Bronchial lymph node (tissue), 1 donor: Measurements from ENCODE around the gene MPO.

GRCh38 chr17:57413489-57414317, 157.4 kb downstream of the MSI2 start:
- PRO-cap: no peak

DNA sequence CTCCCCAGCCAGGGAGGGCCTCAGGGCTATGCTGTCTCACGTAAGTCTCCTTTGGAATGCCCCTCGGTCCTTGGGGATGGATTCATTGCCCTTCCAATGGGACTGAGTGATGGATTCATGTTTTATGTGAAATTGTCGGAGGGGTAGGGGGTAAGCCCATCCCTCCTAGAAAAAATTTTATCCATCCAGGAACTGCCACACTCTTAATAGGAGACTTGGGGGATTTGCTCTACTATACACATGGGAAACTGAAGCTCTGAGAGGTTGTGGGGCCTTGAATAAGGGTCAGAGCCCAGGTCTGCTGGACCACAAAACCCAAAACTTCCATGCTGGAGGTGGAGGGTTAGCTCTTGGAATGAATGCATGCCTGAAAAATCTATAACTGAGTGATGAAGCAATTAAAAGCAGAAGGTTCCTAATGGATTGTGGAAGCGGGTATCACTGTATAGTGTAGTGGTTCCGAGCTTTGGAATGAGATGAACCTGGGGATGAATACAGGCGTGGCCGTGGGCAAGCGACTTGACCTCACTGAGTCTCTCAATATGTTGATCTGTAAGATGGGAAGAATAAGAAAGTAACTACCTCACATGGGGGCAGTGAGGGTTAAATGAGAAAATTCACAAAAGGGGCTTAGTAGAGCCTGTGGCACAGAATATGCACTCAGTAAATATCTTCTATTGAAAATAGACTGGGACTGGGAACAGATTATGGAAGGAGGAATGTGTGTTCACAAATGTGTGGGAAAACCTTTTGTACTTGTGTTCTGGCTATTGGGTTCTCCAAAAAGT, 179.6 kb downstream of the MSI2 start:
- PRO-cap: no peak

GRCh38 chr17:57480437-57480854, 224.1 kb downstream of the MSI2 start:
- PRO-cap: no peak

- PRO-cap: no peak
Measured at GRCh38 chr17:57508580-57509218, 236.4 kb downstream of the CCDC182 start.

DNA sequence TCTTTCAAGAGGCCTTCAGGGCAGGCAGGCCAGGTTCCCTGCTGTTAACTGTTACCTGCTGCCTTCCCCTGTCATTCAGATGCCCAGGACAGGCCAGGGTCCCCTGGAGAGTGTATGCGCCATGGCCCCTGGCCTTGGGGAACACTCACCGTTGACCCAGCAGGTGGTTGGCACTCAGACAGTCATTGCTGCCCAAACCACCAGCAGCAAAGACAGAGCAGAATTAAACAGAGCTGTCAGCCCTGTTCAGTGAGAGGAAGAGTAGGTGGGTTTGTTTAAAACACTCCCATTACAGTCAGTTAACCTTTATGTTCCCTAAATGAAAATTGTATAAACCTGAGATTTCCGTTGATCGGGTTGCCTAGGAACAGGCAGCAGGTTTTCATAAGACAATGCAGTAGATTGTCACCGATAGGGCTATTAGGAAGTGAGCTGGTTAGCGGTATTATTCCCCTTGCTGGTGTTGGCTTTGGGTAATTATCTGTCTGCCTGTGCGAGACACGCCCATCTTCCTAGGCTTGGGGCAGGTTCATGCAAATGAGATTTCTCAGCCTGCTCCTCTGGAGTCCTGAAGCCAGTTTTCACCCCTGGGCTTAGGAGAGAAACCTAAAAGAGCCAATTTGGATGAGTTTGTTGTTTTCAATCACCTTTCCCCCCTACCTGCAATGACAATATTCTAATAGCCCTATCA, 132.5 kb downstream of the CCDC182 start:
- PRO-cap: no peak

- PRO-cap: no peak
Measured at GRCh38 chr17:57810332-57811542, 39.1 kb downstream of the MRPS23 start.

DNA sequence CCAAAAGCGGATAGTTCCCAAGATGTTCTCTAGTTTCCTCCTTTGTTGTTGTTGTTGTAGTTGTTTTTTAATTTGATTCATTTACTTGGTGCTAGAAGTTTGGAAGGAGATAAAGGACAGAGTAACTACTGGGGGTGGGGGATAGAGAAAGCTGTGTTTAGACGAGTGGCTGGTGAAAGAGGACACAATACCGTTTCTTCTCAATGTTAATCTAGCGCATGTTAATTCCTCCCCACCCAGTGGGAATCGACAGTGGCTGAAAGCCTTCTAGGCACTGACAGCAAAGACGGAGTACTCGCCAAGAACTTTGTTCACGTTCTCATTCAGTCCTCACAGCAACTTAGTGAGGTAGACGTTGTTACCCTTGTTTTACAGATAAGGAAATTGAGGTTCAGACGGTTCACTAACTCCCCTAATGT, 17.2 kb downstream of the MRPS23 start:
- PRO-cap: no peak

GRCh38 chr17:57862855-57863357, 13.1 kb upstream of the MRPS23 start:
- PRO-cap: no peak

DNA sequence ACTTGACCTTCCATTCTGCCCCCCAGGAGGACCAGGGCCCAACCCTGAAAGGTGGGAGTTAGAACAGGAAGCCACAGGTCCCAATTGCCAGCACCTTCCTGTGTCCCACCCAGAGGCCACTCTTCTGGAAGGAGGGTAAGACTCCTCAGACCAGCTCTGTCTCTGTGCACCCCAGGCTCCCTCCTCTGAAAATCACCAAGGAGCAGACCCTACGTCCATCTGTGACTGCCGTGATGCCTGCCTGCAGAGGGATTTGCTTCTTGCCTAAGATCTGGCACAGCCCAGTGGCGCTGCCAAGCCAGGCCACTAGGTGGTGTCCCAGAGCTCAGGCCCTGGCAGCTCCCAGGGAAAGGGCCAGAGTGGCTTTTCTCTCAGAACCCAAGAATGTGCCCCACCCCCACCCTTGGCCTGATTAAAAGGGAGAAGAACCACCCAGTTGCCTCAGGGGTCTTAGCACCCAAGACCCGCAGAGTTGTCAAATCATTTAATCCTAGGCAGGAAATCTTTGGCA, 42.6 kb upstream of the MRPS23 start:
- PRO-cap: no peak

GRCh38 chr17:57939783-57940605, 15.2 kb downstream of the CUEDC1 start:
- PRO-cap: no peak

- PRO-cap: unidirectional peak, minus-strand start at chr17:57946888
Measured at GRCh38 chr17:57946477-57947717, 8.3 kb downstream of the CUEDC1 start.

DNA sequence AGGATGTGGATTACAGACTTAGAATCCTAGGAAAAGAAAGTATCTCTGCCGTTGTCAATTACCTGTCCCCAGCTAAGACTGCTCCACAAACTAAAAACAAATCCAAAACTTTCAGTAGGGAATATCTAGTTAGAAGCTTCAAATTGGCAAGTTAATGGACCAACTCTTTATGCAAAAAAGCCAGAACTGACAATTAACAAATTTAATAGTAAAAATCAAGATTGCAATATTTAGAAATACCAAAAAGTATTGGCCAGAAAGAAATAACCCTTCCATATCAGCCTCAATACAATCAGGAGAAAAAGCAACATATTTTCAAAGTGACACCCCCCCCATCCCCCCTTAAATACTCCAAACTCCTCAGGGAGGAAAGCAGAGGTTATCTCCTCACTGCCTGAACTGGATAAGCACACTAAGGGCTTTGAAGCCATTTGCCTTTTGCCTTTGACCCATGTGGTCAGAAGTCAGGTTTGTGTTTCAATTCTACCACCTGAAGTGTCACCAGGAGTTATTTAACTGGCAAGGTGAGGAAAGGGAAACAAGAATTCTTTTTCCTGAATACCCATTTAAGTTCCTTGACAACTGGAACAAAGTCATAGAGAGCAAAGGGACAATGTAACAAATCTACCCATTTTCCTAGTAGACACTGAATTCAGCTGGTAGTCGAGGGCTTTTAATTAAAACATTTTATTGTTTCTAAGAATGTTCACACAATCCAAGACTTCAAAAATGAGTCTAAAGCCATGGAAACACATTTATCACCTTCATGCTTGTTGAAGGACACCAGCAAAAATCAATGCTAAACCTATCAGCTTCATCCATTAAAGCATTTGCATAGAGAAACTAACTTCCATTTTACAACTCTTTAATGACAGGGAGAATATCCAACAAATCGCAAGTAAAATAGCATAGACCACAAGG, 3.5 kb upstream of the VEZF1 start:
- PRO-cap: no peak

- PRO-cap: no peak
Measured at GRCh38 chr17:58088919-58089140, 5.6 kb downstream of the DYNLL2 start.

- PRO-cap: no peak
Measured at GRCh38 chr17:58249302-58250113, 11.1 kb downstream of the LPO start.

DNA sequence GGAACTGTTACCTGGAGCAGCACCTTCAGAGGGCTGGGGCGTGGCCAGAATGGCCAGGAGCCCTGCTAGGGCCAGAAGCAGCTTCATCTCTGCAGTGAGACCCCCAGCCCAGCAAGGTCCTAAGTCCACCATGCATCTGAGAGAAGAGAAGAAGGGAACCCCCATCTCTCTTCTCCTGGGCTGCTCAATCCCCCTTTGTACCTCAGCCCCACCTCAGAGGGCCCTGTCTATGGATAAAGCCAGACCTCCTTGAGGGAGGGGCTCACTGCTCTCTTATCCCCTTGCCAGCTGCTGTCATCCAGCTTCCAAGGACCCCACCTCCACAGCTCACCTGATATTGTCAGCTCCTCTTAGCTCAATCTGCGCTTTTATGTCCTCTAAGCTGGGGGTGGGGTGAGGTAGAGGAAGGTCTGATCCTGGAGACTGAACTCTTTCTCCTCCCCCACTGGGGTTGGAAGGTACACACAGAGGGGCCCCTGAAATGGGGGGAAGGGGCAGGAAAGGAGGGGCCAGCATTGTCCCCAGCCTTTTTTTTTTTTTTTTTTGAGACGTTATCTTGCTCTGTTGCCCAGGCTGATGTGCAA, at the start of gene MPO:
Gene MPO, minus strand, starts transcription at position 342 of the 584 bp plus-strand sequence.
- PRO-cap: no peak

DNA sequence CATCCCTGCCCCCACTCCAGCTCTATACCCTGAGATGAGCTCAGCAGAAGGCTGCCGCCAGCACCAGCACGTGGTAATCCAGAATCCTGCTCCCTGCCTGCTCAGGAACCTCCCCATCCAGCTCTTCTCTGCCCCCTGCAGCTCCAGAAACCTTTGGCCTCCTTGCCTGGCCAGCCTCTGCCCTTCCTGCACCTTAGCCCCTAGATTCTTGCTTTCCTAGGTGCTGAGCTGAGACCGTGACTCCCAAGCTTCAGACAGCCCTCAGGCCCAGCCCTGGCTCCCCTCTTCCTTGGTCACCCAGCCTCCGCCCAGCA, 2.7 kb downstream of the TSPOAP1 start:
- PRO-cap: no peak

- PRO-cap: no peak
Measured at GRCh38 chr17:58326278-58326613, 2.3 kb downstream of the TSPOAP1 start.

DNA sequence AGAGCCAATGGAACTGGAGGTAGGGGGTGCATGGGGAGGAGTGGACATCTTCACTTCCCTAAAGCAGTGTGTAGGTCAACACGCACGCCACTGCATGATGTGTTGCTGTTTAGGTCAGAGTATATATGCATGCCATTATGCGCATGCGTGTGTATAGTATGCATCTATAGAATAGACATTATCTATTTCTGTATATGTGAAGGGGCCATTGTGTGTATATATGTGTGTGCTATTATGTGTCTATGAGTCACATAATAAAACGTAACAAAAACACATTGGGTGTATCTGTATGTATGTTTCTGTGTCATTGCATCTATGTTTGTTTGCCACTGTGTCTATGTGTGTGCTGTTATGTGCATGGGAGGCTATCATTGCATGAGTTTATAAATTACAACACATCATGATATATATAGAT, 1.1 kb upstream of the TSPOAP1 start:
- PRO-cap: bidirectional peak, plus-strand start at position 61 of the sequence, minus-strand start outside the sequence; bidirectional peak, plus-strand start at position 90 of the sequence, minus-strand start at position 96 of the sequence

DNA sequence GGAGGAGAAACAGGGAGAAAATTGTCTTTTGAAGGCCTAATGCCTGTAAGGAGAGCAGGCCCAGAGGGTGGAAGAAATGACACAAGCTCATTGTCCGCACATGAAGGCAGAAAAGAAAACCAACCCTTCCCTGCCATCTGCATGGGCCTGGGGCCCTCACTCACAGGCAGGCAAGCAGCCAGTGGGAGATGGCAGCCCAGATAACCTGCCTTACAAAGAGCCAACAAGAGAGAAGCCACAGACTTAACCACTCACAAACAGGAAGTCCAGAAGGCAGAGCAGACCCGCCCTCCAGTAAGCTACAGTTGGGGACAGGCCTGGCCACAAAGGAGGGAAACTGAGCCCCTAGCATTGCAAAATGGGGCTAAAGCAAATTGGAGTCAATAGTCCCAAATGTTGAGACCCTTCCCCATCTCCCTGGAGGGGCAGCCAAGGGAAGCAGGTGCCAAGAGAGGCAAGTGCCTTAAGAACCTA, 7.3 kb upstream of the TSPOAP1 start:
- PRO-cap: bidirectional peak, plus-strand start at position 294 of the sequence, minus-strand start at position 214 of the sequence

- PRO-cap: unidirectional peak, plus-strand start at chr17:58337206; unidirectional peak, plus-strand start at chr17:58337345; bidirectional peak, plus-strand start at chr17:58337778, minus-strand start at chr17:58337626
Measured at GRCh38 chr17:58337078-58337901, 8.7 kb upstream of the TSPOAP1 start.